Right atrium auricular region (tissue), 2 donors: ENCODE results near the gene DNAJB6.

DNA sequence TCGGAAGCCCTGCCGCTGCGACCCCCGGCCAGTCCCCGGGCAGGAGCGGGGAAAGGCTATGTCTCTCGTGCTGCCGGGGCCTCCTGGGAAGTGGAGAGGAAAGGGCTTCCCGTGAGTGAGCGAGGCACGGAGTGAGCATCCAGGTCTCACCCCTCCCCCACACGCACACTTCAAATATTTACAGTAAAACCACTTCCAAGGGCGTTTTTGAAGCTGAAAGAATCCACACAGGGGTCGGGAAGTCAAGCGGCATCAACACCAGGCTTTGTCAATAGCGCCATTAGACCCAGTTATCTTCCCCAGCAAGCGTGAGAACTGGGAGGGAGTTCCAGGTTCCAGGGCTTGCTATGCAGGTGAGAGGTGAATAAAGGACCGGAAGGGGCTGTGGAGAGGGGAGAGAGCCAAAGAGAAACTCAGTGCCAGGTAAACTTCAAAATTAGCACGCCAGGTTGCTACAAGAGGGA, 1.2 kb upstream of the MNX1 start:
- PRO-cap = no peak
- RAMPAGE, long total RNA, 2 experiments = no peak in any of the 2 experiments

GRCh38 chr7:157022588-157023018, 12.1 kb upstream of the MNX1 start:
- PRO-cap = no peak
- RAMPAGE, long total RNA, 2 experiments = no peak in any of the 2 experiments

- PRO-cap = no peak
- RAMPAGE, long total RNA, 2 experiments = no peak in any of the 2 experiments
These were observed 17.2 kb upstream of the DNAJB6 start for GRCh38 chr7:157319590-157319985.

- PRO-cap = bidirectional peak, plus-strand start at chr7:157337006, minus-strand start at chr7:157336922
- RAMPAGE, long total RNA, 2 experiments = start-site peak on the plus strand in 2 of 2 experiments, at chr7:157336994-157337064 at its widest, 1,181 to 1,509 reads per replicate; start-site peak on the minus strand in 1 of 2 experiments, at chr7:157336772-157336792 at its widest, 7 reads per replicate
These were observed at the start of gene DNAJB6 for GRCh38 chr7:157336302-157337212. Gene DNAJB6, plus strand, starts transcription at chr7:157337004.

- PRO-cap = no peak
- RAMPAGE, long total RNA, 2 experiments = no peak in any of the 2 experiments
These were observed 38.2 kb downstream of the DNAJB6 start for GRCh38 chr7:157375007-157375431.

DNA sequence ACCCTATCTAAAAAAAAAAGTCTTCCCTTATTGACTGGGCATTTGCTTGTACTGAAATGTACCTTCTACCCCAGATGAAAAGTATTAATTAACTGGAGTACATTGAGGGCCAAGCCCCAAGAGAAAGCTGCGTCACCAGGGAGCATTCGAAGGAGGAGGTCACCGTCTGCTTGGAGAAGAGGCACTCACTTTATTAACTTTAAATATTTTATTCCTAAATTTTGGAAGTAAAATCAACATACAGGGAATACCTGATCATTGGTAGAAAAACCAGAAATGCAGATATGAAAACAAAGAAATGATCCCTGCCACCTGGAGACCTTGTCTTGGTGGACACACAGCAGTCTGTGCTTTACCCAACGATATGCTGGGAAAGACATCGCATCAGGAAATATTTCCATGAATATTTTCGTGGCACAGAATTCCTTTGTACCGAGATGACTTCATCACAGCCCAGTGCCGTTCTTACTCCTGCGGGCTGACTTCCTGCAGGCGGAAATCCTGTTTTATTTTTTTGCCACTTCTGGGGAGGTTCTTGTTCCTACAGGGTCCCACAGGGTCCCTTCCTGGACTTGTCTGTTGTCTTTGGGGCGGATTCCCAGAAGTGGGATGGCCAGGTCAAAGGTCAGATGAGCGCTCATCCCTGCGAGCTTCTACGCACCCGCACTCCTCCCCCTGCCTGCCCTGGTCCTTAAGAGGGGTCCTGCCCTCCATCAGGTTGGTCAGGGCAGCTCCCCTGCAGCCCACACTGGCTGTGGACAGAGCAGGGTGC, 86.4 kb downstream of the DNAJB6 start:
- PRO-cap = unidirectional peak, minus-strand start at position 349 of the sequence
- RAMPAGE, long total RNA, 2 experiments = no peak in any of the 2 experiments

DNA sequence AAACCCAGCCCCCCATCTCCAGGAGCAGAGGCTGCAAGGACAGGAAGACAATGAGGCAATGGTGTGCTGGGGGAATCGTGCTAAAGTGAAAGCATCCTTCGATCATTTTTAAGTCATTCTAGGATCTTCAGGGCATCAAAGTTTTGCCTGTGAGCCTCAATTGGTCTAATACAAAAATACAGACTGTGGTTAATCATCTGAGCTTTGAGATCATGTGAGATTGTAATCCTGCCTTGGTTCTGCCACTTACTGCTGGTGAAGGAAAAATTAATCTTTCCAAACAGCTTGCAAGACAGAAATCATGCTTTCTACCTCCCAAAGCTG, 166.5 kb downstream of the DNAJB6 start:
- PRO-cap = no peak
- RAMPAGE, long total RNA, 2 experiments = no peak in any of the 2 experiments

- PRO-cap = unidirectional peak, minus-strand start at chr7:157851889
- RAMPAGE, long total RNA, 2 experiments = no peak in any of the 2 experiments
These were observed 515.0 kb downstream of the DNAJB6 start for GRCh38 chr7:157851651-157852273.

DNA sequence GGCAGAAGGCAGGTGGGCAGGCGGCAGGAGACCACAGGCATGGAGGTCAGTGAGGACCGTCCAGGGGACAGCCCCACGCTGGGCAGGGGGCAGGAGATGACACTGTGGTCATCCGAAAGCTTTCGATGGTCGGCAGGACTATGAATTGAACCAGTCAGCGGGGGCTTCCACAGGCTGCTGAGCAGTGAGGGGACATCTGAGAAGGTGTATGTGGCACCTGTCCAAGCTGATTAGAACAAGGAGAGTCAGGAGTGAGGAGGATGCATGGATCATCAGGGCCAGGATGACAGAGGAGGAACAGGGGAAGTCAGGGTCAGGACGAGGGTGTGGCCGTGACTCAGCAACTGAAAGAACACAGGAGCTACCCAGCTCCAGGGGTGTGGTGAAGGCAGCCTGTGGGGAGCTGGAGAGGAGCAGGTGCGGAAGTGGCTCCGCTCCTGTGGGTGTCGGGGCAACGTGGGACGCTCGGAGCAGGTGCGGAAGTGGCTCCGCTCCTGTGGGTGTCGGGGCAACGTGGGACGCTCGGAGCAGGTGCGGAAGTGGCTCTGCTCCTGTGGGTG, 79.4 kb downstream of the PTPRN2 start:
- PRO-cap = no peak
- RAMPAGE, long total RNA, 2 experiments = no peak in any of the 2 experiments

DNA sequence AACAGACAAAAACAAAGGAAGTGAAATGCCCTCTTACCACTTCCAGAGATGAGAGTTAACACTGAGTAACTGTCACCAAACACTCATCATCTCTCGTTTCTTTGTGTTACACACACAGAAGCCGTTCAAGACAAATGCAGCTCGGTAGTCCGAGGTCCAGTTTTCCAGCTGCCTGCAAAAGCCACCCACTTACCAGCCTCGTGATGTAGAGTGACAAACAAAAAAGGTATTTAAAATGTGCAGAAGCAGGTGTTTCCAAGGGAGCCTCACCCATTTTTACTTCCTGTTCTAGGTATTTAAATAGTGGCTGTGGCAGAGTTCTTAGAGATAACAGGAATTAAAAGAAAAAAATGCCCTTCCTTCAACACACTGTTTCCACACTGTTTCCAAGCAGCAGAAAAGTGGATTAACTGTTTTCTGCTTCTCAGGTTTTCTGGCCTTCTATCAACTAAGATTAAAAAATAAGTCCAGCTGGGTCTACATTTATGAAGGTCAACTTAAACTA, 5.9 kb downstream of the PTPRN2 start:
- PRO-cap = no peak
- RAMPAGE, long total RNA, 2 experiments = no peak in any of the 2 experiments

DNA sequence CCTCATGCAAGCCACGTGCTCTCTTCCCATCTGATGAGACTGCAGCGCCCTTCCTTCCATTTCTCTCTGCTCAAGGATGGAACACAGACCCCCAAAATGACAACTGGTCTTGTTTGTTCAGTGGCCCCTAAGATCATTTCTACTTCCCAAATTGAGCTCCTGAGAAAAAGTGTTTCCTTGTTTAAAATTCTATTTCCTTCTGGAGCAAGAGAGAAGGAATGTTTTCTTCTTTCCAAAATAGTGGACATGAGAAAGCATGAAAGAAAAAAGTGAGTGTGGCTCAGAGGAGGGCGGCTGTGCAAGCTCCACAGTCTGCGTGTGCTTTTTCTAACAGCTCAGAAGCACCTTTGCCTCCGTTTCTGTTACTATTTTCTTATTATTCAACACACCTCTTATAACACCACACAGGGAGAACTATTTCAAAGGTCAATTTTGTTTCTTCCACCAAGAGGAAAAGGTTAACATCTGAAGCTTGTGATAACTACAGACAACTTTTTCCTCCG, 35.9 kb upstream of the NCAPG2 start:
- PRO-cap = no peak
- RAMPAGE, long total RNA, 2 experiments = no peak in any of the 2 experiments

- PRO-cap = no peak
- RAMPAGE, long total RNA, 2 experiments = no peak in any of the 2 experiments
These were observed 45.1 kb downstream of the ESYT2 start for GRCh38 chr7:158783954-158784951.

DNA sequence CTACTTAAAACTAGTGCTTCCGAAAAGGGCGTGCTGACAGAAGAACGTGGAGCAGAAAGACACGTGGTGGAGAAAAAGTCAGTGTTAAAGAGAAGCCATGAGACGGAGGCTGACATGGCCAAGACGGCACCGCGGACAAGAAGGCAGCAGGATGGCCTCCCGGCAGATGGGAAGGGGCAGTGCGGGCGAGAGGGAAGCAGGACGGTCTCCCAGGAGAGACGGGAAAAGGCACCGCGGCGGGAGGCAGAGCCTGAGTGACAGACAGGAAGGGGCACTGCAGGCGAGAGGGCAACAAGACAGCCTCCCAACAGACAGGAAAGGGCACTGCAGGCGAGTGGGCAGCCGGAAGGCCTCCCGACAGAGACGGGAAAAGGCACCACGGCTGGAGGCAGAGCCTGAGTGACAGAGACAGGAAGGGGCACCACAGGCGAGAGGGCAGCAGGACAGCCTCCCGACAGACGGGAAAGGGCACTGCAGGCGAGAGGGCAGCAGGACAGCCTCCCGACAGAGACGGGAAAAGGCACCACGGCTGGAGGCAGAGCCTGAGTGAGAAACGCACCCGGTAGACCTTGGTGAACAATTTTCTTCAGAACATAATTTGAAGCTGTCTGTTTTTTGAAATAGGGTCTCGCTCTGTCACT, 32.6 kb downstream of the ESYT2 start:
- PRO-cap = no peak
- RAMPAGE, long total RNA, 2 experiments = no peak in any of the 2 experiments

DNA sequence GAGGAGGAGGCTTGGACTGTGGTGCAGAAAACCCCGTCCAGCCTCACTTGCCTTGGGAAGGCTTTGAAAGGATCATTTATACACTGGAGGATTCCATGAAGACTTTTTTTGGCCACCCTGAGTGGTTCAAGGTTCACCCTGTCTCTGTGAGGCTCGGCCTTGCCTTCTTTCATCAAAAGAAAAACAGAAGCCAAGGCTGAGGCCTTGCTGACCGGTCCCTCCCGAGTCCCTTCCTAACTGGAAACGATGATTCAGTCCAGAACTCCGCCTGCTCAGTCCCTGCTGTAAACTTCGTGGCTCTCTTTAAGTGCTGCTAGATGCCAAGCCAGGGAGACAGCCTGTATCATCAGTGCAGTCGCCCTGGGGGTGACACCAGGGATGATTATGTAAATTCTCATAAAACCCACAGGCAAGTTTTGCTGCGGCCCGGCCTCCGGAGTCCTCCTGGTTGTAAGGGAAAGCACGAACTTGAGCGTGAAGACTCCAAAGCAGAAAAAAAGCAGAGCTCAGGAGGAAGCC, 123.2 kb downstream of the DYNC2I1 start:
- PRO-cap = no peak
- RAMPAGE, long total RNA, 2 experiments = no peak in any of the 2 experiments

- PRO-cap = no peak
- RAMPAGE, long total RNA, 2 experiments = no peak in any of the 2 experiments
These were observed 116.9 kb downstream of the VIPR2 start for GRCh38 chr7:159027575-159028401.

DNA sequence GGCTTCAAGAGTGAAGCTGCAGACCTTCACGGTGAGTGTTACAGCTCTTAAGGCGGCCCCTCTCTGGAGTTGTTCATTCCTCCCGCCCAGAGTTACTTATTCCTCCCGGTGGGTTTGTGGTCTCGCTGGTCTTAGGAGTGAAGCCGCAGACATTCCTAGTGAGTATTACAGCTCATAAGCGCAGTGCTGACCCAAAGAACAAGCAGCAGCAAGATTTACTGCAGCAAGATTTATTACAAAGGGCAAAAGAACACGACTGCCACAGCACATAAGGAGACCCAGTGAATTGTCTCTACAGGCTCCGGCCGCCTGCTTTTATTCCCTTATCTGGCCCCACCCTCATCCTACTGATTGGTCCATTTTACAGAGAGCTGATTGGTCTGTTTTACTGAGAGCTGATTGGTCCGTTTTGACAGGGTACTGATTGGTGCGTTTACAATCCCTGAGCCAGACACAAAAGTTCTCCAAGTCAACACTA, 82.2 kb downstream of the VIPR2 start:
- PRO-cap = unidirectional peak, minus-strand start at position 288 of the sequence
- RAMPAGE, long total RNA, 2 experiments = no peak in any of the 2 experiments

- PRO-cap = unidirectional peak, plus-strand start at chr7:159092793
- RAMPAGE, long total RNA, 2 experiments = no peak in any of the 2 experiments
These were observed 52.0 kb downstream of the VIPR2 start for GRCh38 chr7:159092623-159093063.

DNA sequence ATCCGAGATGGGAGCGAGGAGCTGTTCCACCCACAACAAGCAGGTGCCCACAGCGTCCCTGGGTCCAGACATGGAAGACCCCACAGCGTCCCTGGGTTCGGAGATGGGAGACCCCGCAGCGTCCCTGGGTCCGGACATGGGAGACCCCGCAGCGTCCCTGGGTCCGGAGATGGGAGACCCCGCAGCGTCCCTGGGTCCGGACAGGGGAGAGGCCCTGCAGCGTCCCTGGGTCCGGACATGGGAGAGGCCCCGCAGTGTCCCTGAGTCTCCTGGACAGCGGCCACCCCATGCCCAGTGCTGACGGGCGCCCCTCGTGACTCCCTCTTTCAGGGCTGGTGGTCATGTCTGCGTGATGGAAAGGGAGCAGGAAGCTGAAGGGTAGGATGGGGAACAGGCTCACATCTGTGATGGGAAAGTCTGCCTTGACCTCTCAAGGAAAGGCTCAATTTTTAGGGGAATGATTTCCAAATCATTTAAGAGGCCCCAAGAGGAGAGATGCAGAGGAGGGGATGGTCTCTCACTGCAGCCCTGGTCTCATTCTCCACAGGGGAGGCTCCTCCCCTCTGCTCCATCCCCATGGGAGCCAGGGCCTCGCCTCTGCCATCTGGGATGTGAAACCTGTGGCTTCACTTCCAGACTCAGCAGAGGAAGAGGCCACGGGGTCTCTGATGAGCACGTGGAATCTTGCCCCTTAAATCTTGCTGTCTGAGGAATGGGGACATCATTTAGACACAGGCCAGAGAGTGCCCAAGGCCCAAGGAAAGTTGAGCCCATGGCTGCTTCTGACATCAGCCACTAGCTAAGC, 50.9 kb downstream of the VIPR2 start:
- PRO-cap = bidirectional peak, plus-strand start at position 366 of the sequence, minus-strand start at position 256 of the sequence; bidirectional peak, plus-strand start at position 629 of the sequence, minus-strand start at position 536 of the sequence
- RAMPAGE, long total RNA, 2 experiments = no peak in any of the 2 experiments

- PRO-cap = bidirectional peak, plus-strand start at chr7:159099284, minus-strand start at chr7:159099013
- RAMPAGE, long total RNA, 2 experiments = no peak in any of the 2 experiments
These were observed 45.9 kb downstream of the VIPR2 start for GRCh38 chr7:159098780-159099160.

- PRO-cap = bidirectional peak, plus-strand start at chr7:159144070, minus-strand start at chr7:159143957
- RAMPAGE, long total RNA, 2 experiments = no peak in any of the 2 experiments
These were observed 956 bp downstream of the VIPR2 start for GRCh38 chr7:159143627-159144194.